Calu3 (cell line): ENCODE data around the genes KRT84, KRT82 and KRT71.

DNA sequence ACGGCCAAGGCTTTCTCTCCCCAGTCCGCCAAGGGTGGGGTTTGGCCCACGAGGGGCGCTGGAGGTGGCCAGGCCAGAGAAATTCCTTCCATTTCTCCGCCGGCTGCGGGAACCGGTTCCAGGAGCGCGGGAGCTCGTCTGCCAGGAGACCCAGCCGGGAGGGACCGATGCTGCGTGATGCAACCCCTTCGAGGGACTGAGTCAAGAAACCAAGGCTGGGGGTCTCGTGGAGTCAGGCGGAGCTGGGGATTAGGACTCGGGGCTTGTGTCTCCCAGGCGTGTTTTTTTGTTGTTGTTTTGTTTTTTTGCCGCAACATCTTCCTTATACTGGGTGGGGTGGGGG is 13.6 kb upstream of the NR4A1 start:
- PRO-cap: bidirectional peak, plus-strand start at position 92 of the sequence, minus-strand start at position 142 of the sequence

DNA sequence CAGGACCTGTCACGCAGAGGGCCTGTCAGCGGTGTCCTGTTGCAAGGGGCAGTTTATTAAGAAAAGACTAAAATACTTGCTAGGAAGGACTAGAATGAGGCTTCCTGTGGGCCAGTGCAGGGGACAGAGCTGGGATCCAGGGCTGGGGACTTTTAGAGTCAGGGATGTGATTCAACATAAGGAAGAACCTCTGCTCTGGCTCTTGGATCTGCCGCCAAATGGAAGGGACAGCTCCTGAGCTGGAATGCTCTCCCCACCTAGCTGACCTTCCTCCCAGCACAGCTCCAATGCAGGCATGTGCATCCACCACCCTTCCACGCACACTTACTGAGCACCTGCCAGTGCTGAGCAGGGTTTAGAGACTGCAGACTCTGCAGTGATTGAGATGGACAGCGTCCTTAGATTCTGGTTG is 11.9 kb upstream of the NR4A1 start:
- PRO-cap: no peak

DNA sequence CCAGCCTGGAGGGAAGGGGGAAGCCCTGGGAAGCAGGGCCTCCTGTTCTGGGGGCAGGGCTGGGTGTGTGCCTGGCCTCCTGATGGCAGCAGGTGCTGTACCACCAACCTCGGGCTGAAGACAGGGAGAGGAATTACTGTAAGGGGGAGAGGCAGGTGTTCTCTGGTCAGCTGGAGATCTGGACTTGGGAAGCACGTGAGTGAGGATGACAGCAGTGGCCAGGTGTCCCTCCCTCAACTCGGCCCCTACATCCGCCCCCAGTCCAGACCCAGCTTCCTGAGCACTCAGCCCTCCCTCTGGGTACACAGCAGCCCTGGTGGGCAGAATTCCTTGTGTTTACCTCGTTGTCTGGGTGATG is 8.2 kb upstream of the NR4A1 start:
- PRO-cap: no peak

DNA sequence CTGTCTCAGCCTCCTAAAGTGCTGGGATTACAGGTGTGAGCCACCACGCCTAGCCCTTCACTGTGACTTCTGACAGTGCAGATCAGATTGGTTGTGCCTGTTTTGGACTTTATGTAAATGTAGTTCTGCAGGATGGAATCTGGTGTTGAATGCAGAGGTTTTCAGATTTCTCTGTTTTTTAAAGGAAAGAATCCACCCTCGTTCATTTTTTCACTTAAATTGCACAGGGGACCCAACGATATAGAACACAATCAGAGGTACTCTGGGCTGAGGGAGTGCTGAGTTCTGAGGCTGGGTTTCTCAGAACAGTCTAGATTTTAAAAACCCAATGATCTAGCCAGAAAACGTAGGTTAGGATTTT is 6.8 kb downstream of the NR4A1 start:
- PRO-cap: no peak

DNA sequence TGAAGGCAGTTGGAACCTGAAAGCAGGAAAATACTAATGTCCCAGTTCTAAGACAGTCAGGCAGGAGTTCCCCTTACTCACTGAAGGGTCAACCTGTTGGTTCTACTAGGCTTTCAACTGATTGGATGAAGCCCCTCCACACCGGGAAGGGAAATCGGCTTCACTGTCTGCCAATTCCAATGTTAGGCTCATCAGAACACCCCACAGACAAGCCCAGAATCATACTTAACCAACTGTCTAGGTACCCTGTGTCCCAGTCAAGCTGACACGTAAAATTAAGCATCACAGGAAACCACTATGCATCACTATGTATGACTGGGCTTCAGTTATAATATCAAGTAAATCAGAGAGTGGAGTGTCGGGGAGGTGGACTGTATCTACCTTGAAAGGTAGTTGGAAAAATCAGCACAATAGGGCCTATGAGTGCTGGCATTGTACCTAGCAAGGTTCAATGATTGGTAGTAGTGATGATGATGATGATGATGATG is 3.5 kb upstream of the ATG101 start:
- PRO-cap: no peak

GRCh38 chr12:52080934-52081861 is 1.7 kb downstream of the SMIM41 start:
- PRO-cap: no peak

- PRO-cap: no peak
These were observed 47.2 kb downstream of the SMIM41 start for GRCh38 chr12:52126216-52127542.

GRCh38 chr12:52207938-52208371 is 16.1 kb upstream of the KRT80 start:
- PRO-cap: no peak

- PRO-cap: no peak
These were observed 18.8 kb upstream of the KRT80 start for GRCh38 chr12:52210626-52210983.

DNA sequence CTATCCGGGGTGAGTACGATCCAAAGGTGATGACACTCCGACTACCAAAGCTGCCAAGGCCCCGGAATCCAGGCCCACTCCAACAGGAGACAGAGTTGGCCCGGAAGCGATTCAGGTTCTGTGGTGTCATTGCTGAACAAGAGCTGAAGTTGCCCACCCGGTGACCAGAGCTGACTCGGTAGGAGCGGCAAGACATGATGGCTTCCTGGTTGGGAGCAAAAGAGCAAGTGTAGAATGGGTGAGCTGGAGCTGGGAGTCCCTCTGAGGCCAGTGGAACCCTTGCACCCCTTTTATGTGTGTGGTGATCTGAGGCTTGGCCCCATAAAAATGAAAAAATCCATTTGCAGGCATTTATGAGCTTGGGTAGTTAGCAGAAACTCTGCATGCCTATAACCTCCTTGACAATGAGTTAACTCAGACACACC is at the start of gene KRT84:
Gene KRT84, minus strand, starts transcription at position 263 of the 425 bp plus-strand sequence.
- PRO-cap: no peak

DNA sequence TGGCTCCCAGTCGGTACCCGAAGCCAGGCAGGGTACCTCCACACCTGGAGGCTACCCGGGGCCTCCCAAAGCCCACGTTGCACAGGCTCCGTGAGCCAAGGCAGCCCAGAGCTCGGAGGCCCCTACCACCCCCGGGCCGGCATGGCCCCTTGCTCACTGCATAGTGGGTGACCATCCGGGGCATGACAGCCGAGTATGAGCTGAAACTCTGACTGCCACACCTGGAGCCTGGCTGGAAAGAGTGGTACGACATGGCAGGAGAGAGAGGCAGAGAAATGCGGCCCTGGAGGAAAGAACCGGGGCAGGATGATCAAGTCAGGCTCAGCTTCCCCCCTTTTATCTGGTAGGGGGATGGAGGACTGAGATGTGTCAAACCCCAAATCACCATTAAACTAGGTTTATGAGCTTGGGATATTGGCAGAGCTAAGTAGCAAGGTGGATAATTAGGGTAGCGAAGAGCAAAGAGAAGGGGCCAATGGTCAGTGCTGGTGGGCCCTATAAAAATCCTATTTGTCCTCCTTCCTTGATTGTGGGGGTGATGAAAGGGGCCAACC is at the start of gene KRT82:
Gene KRT82, minus strand, starts transcription at position 311 of the 554 bp plus-strand sequence.
- PRO-cap: no peak

DNA sequence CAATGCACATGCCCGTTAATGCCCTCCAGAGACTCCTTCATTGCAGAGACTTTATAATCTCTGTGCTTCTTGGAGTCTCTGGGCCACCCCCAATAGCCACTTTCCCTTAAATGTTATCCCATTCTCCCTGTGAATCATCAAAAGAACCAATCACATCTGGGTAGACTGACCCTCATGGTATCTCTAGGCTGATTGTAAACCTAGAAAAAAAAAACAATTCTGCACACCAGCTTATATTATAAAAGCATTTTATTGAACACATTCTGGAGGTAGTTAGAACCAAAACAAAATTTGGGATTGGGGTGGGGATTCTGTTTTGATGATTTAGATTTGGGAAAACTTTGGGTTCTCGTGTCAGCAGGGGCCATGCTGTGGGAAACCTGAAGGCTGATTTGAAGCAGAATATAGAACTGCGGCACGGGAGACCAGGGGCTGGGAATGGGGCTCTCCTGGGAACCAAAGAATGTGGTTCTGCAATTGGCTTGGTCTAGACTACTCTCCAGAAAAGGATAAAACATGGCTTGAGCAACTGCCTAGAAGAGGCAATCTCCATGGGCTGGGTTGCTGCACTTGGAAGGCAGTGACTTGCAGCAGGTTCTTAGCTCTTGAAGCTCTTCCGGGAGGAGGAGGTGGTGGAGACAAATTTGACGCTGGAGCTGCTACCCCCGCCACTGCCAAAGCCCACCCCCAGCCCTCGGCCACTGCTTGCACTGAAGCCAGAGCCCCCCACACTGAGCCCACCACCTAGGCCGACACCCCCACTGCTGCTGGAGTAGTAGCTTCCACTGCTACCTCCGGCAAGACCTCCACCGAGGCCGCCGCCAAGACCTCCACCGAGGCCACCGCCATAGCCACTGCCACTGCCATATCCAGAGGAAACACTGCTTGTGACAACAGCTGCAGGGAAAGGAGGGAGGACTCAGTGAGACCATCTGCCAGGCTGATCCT is 5.6 kb downstream of the KRT5 start:
- PRO-cap: no peak

DNA sequence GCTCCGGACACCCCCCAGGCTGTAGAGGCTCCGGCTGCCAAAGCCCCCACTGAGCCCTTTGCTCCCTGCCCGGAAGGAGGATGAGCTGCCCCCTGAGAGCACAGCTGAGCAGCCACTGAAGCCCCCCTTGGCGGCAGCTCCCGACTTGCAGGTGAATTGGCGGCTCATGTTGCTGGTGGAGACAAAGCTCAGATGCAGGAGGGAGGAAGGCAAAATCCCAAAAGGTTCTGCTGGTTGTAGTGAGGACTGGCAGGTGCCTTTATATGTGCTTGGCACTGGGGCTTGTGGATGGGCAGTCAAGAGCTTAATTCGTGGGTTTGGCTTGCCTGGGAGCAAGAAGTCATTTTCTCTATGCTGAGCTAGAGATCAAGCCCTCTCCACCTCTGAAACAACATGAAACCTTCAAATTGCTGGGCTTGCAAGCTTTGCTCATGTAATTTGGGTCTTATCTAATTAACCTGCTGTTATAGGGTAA is at the start of gene KRT71:
Gene KRT71, minus strand, starts transcription at position 236 of the 475 bp plus-strand sequence.
- PRO-cap: no peak

GRCh38 chr12:52690811-52691683 is 10.8 kb upstream of the KRT1 start:
- PRO-cap: no peak

DNA sequence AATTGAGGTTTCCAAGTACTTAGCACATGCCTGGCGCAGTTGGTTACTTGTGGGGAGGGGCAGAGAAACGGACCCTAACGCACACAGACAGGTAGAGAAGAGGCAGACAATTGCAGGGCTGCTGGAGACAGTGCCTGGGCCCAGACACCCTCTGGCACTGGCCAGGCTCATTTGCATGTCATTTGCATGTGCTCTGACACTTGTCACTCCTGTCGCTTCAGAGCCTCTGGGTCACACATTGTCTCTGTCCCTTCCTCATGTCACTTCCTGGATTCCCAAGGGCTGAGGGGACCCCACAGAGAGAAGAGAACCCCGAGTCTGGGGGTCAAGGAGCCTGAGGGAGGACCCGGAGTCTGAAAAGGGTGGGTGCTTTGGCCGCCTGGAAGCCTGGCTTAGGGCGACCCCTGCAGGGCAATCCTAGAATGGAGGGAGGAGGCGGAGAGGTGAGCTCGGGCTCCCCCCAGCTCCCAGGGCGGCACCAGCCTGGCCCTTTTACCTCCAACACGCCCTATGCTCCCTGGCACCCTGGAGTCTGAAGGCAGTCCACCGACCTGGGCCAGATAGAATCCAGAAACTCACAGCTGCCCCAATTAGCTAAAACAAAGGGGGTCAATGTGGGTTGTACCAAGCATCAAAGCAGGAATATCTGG is 21.6 kb upstream of the KRT78 start:
- PRO-cap: no peak

DNA sequence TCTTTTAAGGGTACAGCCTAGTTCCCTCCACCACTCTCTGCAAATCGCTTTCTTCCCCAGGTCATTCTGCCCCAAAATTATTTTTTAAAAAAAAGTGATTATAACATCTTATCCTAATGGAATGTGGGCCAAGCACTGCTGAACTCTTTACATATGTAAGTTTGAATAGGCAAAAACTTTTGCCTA is 1.9 kb downstream of the KRT8 start:
- PRO-cap: no peak

DNA sequence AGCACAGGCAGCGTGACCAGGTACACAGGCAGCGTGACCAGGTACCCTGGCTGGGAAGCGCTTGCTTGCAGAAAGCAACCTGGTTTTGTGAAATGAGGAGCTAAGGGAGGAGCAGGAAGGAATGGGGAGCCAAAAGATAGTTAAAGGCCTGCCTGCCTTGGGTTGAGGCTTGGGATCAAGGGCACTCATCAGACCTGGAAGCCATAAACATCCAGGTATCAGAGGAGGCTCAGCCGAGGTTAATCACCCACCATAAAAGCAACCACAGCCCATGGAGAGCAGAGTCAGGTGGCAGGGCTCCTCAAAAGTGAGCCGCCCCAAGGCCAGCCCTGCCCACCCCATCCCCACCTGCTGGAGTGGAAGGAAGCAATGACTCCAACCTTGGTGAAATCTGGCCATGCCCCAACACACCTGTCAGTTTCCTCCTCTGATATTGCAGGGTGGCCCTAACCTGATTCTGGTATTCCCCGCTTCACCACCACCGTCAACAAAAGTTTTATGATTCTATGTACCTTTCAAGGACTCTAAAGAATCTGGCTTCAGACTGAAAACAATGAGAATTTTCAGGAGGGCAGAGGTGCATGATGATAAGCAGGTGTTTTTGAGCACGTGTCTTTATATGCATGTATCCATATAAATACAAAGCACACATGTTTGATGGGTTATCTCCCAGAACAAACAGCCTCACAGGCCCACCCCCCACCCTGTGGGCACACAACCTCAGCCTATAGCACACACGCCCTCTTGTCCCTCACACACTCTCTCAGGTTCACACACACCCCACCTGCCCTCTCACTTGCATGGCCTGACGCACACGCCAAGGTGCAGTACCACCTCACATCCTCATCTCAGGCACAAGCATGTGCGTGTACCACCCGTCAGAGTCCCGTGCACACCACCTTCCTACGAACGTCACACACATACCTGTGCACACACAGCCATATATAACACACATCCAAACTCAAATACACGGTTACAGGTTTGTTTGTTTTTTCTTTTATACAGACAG is 8.3 kb upstream of the KRT8 start:
- PRO-cap: no peak

- PRO-cap: no peak
These were observed 6.1 kb upstream of the KRT18 start for GRCh38 chr12:52942752-52943316.

GRCh38 chr12:52950949-52951967 is 2.3 kb downstream of the KRT18 start:
- PRO-cap: no peak

GRCh38 chr12:53065612-53065901 is 13.6 kb downstream of the SPRYD3 start:
- PRO-cap: no peak